H7 (cell line): ENCODE measurements around a stretch of chr15.

- RAMPAGE, long total RNA: no peak
Observed at GRCh38 chr15:101697011-101697598, 27.2 kb downstream of the TARS3 start.

DNA sequence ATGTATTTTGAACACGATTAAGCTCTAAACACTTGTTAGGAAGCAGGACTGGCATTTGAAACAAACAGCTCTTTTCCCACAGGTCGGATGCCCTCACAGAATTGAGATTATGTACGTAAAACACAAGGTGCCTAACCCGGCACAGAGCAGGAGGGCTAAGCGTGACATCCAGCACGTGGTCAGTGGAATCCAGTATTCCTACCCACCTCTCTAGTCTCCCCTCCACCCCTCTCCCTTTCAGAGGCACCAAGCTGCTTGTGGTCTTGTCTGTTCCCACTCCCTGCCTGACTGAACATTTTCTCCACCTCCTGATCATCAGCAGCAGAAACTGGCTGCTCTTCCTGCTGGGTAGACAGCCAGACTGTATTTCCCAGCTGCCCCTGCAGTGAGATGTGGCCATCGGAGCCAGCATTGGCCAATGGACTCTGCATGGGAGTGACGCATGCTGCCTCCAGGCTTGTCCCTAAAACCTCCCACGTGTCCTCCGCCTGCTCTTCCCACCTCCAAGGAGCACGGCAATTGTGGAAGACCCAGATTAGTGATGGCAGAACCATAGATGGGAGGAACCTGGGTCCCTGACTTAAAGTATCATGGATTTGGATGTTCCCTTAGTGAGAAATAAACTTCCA lies 143.8 kb downstream of the OR4F15 start:
- RAMPAGE, long total RNA: no peak